Breast epithelium (tissue), 2 donors: ENCODE results near the genes C1orf53 and ATP6V1G3.

DNA sequence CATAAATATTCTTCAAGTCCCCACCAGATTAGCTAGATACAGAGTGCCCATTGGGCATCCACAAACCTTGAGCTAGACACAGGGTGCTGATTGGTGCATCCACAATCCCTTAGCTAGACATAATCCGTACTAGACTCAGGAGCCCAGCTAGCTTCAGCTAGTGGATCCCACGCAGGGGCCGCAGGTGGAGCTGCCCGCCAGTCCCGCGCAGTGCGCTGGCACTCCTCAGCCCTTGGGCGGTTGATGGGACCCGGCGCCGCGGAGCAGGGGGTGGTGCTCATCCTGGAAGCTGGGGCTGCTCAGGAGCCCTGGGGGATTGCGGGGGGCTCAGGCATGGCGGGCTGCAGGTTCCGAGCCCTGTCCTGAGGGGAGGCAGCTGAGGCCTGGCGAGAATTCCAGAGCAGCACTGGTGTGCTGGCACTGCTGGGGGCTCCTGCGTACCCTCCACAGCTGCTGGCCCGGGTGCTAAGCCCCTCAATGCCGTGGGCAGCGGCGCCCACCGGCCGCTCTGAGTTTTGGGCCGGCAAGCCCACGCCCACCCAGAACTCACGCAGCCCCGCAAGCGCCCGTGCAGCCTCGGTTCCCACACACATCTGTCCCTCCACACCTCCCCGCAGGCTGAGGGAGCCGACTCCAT lies 87.2 kb downstream of the CRB1 start:
- PRO-cap: no peak
- RAMPAGE, long total RNA, 2 experiments: no peak in any of the 2 experiments

- PRO-cap: no peak
- RAMPAGE, long total RNA, 2 experiments: no peak in any of the 2 experiments
Observed at GRCh38 chr1:197552761-197553329, 222.4 kb downstream of the DENND1B start.

DNA sequence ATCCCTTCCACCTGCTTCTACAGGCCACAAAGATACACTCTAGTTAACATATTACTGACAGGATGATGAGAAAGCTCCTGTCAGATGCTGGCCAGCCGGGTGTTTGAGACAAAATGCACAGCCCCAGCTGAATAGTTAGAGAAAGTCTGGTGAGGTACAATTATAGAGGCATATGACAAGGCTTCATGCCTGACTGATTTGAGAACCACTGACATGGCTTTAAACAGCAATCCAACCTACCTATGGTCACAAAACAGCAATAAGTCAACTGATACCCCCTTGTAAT lies 137.0 kb downstream of the DENND1B start:
- PRO-cap: no peak
- RAMPAGE, long total RNA, 2 experiments: no peak in any of the 2 experiments

GRCh38 chr1:197733369-197734090 lies 41.8 kb downstream of the DENND1B start:
- PRO-cap: no peak
- RAMPAGE, long total RNA, 2 experiments: no peak in any of the 2 experiments

GRCh38 chr1:197802071-197802401 lies 26.8 kb upstream of the DENND1B start:
- PRO-cap: no peak
- RAMPAGE, long total RNA, 2 experiments: no peak in any of the 2 experiments

DNA sequence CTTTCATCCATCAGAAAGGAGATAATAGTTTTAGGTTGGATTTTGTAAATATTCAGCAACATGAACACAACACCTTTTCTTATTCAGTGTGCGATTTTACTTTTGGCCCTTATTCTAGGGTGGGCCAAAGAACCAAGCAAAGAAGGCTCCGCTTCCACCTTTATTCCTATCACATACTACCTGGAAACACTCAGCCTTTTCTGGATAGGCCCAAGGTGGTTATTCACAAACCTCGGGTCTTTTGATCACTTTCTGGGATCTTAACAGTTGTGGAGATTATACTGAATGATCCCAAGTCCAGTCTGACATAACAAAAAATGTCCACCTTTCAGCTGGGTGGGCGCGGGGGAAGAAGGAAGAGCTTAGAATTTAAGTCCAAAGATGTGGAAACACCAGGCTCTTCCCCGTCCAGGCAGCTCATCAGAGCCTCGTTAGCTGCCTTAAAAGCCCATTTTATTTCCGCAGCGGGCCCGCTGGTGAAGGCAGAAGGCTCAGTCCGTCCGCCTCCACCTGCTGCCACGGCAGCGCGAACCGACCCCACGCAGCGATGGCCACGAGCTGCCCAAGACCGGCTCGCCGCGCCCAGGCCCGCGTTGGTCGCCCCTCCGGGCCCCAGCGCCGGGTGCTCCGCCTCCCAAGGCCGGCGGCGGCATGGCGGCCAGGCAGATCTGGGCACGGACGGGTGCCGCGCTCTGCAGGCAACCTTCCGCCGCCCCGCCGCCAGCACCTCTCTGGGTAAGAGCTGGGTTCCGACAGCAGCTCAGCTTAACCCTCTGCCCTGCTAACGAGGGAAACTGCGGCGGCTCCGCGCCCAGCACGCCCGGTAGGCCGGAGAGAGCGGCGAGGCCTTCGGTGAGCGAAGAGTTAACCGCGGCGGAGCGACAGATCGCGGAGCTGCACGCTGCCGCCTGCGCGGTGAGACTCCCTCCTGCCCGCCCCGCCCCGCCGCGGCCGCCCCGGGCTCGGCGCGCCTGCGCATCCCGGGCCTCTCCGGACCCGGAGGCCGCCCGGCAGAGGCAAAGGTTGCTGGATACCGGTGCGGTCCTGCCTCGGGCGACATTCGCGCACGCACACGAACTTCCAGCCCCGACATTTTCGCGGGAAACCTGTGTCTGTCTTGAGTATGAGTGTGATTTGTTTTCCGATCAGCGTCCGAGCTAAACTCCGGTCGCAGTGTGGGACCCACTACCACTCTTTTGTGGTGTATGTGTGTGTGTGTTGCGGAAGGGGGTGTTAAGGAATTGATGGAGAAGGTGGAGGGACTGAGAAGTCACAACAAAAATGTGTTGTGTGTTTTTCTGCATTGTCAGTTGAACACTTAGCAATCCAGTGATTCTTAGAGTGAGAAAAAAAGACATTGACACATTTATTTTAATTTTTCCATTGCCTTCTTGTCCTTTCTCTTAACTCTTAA lies at the start of gene C1orf53:
C1orf53 (plus strand) TSS at position 632 of the 1,414 bp plus-strand sequence.
- PRO-cap: unidirectional peak, minus-strand start at position 528 of the sequence; unidirectional peak, minus-strand start at position 670 of the sequence; bidirectional peak, plus-strand start at position 983 of the sequence, minus-strand start at position 733 of the sequence
- RAMPAGE, long total RNA, 2 experiments: start-site peak on the plus strand in 1 of 2 experiments, centred at position 638 of the sequence, 5 reads per replicate

GRCh38 chr1:198169689-198170362 lies 13.0 kb downstream of the NEK7 start:
- PRO-cap: no peak
- RAMPAGE, long total RNA, 2 experiments: no peak in any of the 2 experiments

- PRO-cap: no peak
- RAMPAGE, long total RNA, 2 experiments: no peak in any of the 2 experiments
Observed at GRCh38 chr1:198191769-198192408, 35.1 kb downstream of the NEK7 start.

GRCh38 chr1:198321153-198321463 lies 164.3 kb downstream of the NEK7 start:
- PRO-cap: no peak
- RAMPAGE, long total RNA, 2 experiments: no peak in any of the 2 experiments

- PRO-cap: no peak
- RAMPAGE, long total RNA, 2 experiments: no peak in any of the 2 experiments
Observed at GRCh38 chr1:198540455-198541082, at the start of gene ATP6V1G3. Gene ATP6V1G3 (minus strand): TSS chr1:198540680.

DNA sequence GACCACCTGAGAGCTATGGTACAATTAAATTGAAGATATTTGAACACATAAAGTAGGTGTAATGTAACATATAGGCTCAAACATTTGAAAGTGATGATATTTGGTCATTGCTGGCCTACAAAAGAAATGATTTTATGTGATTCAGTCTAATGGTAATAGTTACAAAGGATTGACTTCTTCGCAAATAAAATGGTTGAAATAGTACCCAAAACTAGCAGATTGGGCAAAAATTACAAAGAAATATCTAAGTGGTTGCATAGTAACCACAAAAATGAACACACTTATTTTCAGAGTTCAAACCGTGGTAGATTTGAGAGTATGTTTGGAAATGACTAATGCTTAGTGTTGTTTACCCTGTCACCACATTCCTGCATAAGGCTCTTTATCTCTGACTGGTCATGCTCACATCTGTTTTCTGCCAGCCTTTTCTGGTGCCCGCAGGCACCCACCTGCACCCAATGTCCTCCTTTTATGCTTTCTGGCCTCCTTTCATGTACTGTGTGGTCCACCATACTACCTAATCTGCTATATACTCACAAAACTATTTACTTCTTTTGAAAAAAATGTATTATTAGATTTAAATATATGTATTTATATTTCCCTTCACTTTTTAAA lies 30.2 kb downstream of the PTPRC start:
- PRO-cap: no peak
- RAMPAGE, long total RNA, 2 experiments: no peak in any of the 2 experiments

GRCh38 chr1:198678407-198678839 lies 39.6 kb downstream of the PTPRC start:
- PRO-cap: no peak
- RAMPAGE, long total RNA, 2 experiments: no peak in any of the 2 experiments

DNA sequence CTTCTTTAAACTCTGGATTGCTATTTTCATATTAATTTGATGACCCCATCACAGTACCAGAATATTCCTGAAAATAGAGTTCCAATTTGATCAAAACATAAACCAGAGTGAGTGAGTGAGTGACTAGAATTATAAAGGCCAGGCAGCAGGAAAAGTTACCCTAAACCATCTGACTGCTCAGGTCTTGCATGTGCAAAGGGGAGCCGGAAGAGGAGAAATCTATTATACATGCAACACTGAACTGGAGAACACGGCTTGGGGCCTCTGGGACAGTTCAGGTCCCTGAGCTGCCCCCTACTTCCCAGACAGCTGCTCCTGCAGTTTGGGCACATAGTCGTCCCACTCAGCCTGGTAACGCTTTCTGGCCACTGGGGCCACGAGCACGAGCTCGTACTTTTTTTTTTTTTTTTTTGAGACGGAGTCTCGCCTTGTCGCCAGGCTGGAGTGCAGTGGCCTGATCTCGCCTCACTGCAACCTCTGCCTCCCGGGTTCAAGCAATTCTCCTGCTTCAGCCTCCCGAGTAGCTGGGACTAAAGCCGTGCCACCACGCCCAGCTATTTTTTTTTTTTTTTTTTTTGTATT lies 40.1 kb downstream of the PTPRC start:
- PRO-cap: no peak
- RAMPAGE, long total RNA, 2 experiments: no peak in any of the 2 experiments

DNA sequence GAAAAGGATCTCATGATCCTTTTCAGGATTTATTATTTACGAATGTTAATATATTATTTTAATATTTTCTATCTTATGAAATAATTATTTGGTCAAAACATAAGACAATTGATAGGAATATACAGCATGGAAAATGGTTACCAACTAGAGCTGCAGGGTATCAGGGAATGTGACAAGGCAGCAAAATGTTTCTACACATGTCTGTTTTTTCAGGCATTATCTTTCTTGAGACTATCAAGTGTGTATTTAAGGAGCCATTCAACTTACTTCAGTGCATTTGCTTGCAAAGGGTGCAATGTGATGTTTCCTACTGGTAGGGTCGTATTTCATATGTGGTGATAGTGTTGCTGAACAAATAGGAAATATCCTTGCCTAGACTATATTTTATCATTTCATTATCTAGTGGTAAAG lies 42.3 kb downstream of the PTPRC start:
- PRO-cap: no peak
- RAMPAGE, long total RNA, 2 experiments: no peak in any of the 2 experiments

DNA sequence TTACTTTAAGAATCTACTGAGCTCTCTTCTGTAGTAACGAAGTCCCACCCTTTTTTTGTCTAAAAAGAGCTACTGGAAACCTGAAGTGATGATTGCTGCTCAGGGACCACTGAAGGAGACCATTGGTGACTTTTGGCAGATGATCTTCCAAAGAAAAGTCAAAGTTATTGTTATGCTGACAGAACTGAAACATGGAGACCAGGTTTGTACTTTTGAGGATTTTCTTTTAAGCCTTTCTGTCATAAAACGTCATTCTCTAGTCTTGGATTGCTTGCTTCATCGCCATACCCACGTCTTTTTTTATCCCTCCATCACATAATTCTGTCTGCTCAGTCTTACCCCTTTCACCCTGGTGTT lies 111.6 kb downstream of the PTPRC start:
- PRO-cap: no peak
- RAMPAGE, long total RNA, 2 experiments: no peak in any of the 2 experiments

DNA sequence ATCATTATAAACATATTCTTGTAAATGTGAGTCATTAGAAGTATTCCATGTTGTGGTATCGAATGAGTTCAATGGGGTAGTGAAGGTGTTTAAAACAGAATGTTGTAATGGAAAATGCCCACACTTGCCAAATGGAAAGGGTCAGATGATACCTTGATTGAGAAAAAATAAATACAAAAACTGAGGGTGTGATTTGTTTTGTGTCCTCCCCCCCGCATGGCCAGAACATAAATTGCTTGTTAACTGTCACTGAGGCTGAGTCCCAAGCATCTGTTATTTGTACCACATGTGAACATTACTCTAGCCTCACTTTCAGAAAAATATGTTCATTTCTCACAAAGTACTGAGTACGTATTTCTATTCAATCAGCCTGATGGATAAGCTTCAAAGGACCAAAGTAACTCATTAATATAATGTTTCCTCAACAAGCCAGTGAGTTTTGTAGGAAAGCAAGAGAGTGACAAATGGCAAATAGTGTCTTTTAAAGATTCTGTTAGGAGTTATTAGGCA lies 5.0 kb upstream of the NR5A2 start:
- PRO-cap: no peak
- RAMPAGE, long total RNA, 2 experiments: no peak in any of the 2 experiments

GRCh38 chr1:200035452-200036263 lies 8.1 kb downstream of the NR5A2 start:
- PRO-cap: no peak
- RAMPAGE, long total RNA, 2 experiments: no peak in any of the 2 experiments

GRCh38 chr1:200038455-200038811 lies 10.9 kb downstream of the NR5A2 start:
- PRO-cap: no peak
- RAMPAGE, long total RNA, 2 experiments: no peak in any of the 2 experiments

DNA sequence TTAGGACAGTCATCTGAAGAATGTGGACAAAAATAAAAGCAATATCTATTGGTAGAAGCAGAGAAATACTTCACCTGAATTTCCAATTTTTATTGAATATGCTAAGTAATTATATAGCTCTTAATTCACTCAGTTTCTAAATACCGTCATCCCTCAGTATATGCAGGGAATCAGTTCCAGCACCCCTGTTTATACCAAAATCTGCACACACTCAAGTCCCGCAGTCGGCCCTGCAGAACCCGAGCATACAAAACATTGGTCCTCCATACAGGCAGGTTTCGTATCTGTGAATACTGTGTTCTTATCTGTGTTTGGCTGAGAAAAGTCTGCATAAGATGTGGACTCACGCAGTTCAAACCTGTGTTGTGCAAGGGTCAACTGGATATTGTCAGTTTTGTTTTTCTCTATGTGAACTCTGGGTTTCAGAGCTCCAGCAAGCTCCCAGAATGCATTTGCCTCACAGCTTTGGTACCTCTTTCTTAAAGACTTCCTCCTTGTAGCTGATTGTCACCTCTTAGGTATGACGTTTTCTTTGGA lies 100.5 kb downstream of the NR5A2 start:
- PRO-cap: no peak
- RAMPAGE, long total RNA, 2 experiments: no peak in any of the 2 experiments

- PRO-cap: no peak
- RAMPAGE, long total RNA, 2 experiments: no peak in any of the 2 experiments
Observed at GRCh38 chr1:200301739-200301936, 108.2 kb downstream of the ZNF281 start.